NT2/D1 (cell line): ENCODE results near the genes HSP90AB1 and CLIC5.

GRCh38 chr6:44247032-44247912 lies at the start of gene HSP90AB1:
HSP90AB1 (plus strand) TSS chr6:44247101.
- RRBS, 2 experiments = under 1 to 1% methylated on average over 4 of the region's 53 CpGs

DNA sequence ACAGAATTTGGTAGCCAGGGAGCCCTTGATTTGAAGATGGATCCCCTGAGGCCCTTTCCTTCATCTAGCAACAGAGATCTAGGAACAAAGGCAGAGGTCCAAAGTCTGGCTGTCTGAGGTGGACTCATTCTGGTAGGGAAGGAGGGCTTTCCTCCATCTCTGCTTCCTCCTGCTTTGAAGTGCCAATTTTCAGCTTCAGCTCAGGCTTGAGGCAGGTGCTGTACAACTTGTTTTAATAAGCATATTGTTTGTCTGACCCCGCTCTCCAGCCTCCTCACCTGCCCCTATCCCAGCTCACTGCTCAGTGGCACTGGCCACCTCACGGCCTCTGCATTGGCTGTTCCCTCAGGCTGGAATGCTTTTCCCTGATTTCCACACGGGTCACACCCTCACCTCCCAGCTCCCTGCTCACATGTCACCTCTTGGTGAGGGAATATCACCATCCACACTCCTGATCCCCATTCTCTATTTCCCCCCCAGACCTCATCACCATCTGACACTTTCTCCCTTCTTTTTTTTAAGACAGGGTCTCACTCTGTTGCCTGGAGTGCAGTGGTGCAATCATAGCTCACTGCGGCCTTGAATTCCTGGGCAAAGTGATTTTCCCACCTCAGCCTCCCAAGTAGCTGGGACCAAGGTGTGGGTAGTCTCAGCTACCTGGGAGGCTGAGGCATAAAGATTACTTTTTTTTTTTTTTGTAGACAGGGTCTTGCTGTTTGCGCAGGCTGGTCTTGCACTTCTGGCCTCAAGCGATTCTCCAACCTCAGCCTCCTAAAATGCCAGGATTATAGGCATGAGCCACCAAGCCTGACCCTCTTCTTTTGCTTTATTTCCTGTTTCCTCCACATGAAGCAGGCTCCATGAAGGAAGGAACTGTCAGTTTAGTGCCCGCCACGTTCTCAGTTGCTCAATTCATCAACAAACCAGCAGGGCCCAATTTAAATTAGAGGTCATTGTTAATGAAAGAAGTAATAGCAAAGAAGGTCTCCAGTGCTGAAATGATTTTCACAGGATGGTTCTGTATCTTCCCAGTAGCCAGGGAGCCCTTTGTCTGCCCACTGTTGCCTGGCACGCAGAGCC lies 1.6 kb upstream of the TCTE1 start:
- RRBS, 2 experiments = no CpG with 5 or more reads among the region's 9 CpGs

- RRBS, 2 experiments = no CpG with 5 or more reads among the region's 15 CpGs
Measured at GRCh38 chr6:44456579-44457202, 69.2 kb downstream of the CDC5L start.

DNA sequence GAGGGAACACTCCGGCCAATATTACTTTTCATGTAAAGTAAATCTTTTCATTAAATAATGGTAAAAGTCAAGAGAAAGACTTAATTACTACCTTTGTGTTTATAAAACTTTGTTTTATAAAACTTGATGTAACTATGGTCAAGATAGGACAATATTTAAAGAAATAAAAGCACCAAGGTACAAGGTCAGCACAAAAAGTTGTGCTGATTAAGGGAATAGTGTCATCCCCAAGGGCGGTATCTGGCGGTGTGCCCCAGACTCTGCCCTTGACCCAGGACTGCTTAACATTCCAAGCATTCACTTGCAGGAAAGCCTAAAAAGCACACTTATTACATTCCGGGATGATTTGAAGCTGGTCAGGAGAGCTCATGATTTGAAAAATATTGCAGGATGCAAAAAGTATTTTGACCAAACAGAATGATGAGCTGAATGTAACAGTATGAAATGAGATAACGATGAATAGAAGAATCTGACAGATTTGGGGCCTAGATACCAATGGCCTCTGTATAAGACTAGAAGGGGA lies 77.0 kb downstream of the CDC5L start:
- RRBS, 2 experiments = no CpG with 5 or more reads among the region's 5 CpGs

DNA sequence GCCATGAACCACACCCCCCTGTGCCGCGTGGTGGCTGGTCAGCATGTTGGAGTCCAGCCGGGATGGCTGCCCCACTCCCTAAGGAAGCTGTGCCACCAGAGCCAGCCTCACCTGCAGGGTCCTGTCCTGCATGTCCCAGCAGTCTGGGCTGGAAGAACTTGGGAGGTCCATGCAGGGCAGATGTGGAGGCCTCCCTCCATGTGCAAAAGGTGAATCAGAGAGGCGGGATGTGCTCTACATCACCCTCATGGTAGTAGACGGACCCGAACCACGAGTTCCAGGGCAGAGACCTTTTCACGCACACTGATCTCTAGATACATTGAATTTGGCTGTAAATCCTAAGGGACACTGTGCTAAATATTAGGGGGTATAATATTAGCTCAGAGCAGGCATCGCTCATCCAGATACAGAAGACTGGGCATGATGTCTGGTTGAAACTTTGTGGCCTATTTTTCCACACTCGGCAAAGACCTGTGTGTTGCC lies 167.6 kb downstream of the CDC5L start:
- RRBS, 2 experiments = no CpG with 5 or more reads among the region's 10 CpGs

DNA sequence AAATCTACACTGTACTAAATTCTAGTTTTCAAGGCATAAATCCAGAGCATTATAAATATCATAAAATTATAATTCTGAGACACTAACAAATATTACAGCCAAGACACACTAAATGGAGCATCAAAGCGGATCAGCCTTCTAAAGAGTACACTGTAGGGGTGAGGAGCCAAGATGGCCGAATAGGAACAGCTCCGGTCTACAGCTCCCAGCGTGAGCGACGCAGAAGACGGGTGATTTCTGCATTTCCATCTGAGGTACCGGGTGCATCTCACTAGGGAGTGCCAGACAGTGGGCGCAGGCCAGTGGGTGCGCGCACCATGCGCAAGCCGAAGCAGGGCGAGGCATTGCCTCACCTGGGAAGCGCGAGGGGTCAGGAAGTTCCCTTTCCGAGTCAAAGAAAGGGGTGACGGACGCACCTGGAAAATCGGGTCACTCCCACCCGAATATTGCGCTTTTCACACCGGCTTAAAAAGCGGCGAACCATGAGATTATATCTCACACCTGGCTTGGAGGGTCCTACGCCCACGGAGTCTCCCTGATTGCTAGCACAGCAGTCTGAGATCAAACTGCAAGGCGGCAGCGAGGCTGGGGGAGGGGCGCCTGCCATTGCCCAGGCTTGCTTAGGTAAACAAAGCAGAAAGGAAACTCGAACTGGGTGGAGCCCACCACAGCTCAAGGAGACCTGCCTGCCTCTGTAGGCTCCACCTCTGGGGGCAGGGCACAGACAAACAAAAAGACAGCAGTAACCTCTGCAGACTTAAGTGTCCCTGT lies 265.7 kb upstream of the RUNX2 start:
- RRBS, 2 experiments = no CpG with 5 or more reads among the region's 31 CpGs

- RRBS, 2 experiments = no CpG with 5 or more reads among the region's 25 CpGs
Measured at GRCh38 chr6:45176210-45176622, 151.9 kb upstream of the RUNX2 start.

- RRBS, 2 experiments = no CpG with 5 or more reads among the region's 23 CpGs
Measured at GRCh38 chr6:45421389-45421813, 43.7 kb upstream of the SUPT3H start.

DNA sequence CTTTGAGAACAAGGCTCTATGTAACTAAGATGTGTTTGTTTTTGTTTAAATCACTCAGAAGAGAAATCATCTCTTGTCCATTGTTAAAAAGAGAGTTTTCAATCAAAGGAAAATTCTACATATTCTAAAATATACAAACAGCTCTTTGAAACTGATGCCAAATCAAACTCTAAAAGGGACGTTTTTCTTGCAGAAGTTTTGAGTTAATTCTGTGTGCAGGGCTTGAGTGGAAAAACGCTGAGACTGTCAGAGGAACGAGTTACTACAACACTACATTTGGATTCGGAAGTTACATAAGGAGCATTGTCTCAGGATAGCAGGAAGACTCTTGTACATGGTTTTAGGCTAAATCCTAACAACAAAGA lies 155.6 kb upstream of the SUPT3H start:
- RRBS, 2 experiments = no CpG with 5 or more reads among the region's 4 CpGs

DNA sequence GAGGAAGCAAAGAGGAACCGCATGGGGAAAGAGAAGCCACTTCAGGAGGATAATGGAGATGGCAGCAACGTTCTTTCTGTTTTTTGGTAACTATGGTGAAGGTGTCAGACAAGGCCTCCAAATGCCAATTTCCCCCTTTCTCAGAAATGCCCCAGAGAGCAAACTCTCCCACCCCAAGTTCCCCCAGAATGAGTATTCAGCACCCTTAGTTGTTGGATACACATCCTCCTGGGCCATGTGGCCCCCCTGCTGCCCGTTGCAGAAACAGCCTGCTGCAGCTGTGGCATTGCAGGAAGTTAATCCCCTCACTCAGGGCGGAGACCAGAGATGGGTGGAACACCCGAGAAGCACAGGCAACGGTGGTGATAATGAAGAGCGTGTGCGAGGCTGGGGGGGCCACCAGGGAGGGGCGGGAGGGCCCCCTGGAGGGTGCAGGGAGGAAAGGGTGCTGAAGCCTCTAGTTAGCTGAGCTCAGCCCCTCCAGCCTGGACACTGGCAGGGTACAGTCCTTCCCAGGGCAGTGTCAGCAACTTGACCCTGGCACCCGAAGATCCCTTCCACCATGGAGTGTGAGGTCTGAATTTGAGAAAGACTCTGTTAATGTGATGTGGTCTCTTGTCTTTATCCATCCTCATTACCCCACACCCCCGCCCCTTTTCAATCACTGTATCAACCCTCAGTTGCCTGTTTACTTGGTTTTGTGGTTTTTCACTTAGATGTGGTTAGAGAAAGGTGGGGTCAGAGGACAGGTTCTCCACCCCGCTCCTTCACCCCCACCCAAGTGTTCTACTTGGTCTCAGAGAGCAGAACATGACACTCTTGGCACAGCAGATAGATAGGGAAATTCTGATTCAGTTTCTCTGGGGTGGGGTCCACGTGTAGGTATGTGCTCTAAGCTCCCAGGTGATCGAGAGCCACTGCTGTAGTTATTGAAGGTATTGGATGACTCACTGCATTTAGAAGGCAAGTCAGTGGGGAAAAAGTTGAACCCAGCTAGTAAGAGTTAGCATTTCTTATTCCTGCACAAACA lies 208.7 kb upstream of the SUPT3H start:
- RRBS, 2 experiments = no CpG with 5 or more reads among the region's 14 CpGs

DNA sequence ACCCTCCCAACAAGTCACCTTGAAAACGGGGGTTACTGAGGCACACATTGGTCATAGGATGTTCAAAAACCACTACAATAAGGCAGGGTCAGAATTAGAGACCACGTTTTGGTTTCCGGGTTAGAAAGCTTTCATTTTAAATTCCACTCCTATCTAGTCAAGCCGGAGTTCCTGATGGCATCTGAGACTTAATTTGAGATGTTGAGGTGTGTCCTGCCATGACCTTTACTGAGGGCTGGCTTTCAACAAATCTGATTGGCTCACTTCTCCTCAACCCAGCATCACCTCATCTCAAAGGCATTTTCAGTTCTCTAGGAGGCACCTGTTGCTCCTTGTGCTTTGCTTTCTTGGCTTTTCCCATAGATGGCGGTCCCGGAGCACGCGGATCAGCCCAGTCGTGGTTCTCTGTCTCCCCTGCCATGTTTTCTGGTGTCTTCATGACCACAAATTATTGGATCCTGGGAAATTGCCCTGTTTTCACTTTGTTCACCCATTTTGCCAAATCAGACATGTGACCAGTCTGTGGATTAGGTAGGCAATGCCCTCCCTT lies 230.8 kb upstream of the SUPT3H start:
- RRBS, 2 experiments = no CpG with 5 or more reads among the region's 9 CpGs

- RRBS, 2 experiments = under 1 to 2% methylated on average over 15 to 23 of the region's 90 CpGs
Measured at GRCh38 chr6:46014973-46016009, at the start of gene CLIC5. CLIC5 (minus strand) TSS chr6:46015860.

DNA sequence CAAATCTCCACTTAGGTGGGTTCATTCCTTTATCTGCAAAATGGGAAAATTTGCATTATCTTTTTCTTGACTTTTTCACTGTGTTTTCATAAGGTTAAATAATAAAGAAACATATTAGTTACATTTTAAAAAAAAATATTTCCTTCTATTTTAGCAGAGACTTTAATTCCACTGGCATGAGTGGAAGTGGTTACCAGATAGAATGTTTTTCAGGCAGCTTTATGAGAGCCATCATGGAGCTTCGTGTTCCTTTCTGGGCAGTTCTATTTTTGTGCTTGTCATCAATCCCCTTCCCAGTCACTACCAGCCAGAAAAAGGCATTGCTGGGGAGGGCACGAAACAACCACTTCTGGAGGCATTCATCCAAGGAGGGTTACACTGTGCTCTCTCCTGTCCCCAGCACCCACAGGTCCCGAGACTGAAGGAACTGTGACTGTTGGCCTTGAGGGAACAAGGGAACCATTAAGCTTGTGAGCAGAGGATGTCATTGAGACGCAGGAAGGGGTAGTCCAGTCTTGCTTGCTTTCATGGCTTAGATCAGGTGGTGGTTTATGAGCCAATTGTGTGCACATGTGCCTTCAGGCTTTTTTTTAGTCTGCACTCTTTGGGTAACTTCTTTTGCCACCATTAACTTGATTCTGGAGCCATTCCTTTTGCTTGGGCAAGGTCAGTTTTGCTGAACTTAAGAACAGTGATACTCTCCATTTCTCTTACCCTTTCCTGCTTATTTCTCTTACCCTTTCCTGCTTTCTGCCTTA lies 20.1 kb upstream of the ENPP5 start:
- RRBS, 2 experiments = no CpG with 5 or more reads among the region's 4 CpGs

DNA sequence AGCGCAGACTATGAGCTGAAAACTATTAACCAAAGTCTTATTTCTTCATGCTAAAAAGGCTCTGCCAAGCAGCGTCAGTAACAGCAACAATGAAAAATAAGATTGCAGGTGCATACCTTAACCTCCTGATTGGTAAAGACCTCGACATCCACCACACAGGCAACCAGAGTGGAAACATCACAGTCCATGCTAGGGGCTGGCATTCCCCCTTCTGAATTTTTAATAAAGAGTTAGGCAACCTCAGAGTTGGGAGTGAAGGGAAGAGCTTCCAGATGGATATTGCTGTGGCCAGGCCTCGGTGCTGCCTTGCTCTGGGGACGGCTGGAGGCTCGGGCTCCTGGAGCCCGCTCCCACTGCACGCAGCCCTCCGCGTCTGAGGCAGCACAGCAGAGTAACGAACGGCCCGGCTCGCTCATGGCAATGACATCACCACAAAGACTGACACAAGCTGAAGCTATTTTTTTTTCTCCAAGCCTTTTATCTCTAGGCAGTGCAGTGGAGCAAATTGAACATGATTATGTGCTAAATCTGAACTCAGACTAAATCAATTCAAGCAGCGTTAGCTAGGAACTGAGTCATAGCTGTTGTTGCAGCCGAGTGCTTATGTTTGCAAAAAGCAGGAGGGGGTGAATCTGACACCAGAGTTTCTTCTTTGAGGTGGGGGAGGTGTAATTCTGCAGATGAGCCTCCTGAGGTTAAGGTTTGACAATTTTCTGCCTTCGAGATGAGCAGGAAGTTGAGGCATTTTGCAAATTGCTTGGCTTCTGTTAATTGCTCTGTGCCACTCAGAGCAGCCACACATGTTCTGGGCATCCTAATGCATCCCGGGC lies 154.7 kb upstream of the ENPP5 start:
- RRBS, 2 experiments = no CpG with 5 or more reads among the region's 18 CpGs

DNA sequence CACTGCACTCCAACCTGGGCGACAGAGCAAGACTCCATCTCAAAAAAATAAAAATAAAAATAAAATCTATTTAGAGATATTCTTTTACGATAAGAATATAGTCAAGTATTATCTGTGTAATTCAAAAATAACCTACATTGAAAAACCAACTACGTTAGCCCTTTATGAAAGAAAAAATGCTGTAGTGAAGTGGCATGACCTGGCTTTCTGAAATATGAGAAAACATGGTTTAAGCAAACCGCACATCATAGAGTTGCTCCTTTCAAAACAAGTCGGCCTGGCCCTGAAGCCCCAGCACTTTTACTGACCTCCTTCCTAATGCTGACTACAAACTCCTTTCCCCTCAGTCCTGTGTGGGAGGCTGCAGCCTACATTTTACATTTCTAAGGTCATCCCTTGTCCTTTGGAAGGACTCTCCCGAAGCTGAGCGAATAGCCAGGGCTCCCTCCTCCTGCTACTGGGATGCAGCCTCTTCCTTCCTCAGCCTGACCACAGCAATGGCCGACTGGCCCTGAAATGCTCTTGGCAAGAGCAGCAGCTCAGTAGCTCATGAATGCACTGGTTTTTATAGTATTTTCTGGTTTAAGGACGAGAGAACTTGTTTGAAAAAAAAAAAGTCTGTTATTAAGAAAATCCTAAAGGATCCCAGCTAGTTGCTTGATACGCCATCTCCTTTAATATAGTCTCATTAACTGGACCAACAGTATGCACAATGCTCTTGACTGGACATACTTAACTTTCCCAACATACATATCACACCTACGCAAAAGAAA lies 730 bp downstream of the ADGRF5 start:
- RRBS, 2 experiments = no CpG with 5 or more reads among the region's 11 CpGs

GRCh38 chr6:47034770-47035389 lies 7.3 kb downstream of the ADGRF1 start:
- RRBS, 2 experiments = no CpG with 5 or more reads among the region's 6 CpGs

DNA sequence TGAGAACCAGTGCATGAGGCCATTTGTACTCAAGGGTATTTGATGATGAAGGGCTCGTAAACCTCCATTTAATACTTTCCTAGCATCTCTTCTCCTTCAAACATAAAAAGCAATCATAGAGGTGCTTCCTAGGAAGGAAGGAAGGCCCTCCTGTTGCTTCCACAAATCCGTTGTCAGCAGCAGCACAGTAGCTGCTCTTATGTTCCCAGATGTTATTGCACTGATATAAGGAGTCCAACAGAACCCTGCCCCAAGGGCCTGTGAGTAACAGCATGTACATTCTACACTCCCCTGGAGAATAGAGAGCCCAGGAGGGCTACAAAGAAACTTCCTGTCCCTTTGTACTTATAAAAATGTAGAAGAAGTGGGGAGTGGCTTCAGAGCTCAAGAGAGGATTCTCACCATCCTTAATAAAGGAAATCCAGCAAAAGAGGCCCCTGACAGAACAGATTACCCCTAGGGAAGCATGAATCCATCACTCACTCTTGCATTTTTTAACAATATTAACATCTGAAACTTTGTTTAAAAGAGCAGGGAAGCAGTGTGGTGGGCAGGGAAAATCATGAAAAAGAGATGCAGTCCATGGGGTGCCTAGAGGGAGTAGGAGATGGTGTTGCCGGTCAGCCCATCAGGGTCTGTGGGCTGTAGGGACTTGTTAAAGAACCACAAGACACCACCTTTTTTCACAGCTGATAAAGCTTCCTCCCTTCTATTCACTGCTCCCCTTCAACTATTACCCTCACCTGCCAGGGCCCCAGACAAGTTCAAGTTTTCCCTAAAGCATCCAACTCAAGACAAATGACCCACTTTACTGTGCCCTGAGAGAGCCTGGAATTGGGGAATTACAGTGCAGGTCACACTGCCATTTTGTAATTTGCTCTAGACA lies 104.5 kb upstream of the ADGRF1 start:
- RRBS, 2 experiments = no CpG with 5 or more reads among the region's 3 CpGs

DNA sequence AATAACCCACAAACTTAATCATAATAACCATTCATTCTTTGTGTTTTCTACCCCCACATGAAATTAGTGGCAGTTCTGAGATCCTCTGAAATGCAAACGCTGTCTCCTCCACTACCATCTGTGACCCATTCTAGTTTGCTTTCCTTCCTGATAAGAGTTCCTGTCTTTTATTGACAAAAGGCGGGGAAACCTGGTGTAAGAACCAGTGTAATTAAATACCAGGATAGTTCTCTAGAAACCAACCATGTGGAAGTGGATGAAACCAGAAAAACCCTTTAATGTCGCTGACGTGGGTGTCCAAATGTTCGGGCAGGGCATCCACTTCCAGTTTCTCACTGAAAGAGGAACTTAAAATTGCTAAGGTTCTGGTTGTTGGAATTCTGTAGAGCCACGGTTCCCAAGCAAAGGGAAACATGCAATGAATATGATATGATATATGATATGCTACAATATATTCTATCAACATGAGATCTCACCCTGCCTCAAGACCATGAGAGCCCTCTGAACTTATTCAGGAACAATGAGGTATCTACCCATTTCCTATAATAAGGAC lies 79.1 kb downstream of the TNFRSF21 start:
- RRBS, 2 experiments = no CpG with 5 or more reads among the region's 6 CpGs